H7 (cell line): ENCODE measurements around a stretch of chr3.

GRCh38 chr3:58669709-58670306, 3.2 kb upstream of the FAM3D start:
- RAMPAGE, long total RNA = no peak

DNA sequence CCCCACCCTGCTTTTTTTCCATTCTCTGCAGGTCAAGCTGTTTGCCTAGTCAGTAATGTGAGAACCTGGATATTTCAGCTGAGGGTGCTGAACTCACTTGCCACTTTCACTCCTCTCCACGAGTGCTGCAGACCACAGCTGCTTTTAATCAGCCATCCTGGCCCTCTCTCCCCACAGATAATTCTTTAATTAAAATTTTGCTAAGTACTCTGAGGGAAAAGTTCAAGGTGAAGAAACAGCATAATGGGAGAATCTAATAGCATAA, 150.1 kb downstream of the CFAP20DC start:
- RAMPAGE, long total RNA = no peak

GRCh38 chr3:59051400-59051951, 1.7 kb upstream of the CFAP20DC start:
- RAMPAGE, long total RNA = no peak

DNA sequence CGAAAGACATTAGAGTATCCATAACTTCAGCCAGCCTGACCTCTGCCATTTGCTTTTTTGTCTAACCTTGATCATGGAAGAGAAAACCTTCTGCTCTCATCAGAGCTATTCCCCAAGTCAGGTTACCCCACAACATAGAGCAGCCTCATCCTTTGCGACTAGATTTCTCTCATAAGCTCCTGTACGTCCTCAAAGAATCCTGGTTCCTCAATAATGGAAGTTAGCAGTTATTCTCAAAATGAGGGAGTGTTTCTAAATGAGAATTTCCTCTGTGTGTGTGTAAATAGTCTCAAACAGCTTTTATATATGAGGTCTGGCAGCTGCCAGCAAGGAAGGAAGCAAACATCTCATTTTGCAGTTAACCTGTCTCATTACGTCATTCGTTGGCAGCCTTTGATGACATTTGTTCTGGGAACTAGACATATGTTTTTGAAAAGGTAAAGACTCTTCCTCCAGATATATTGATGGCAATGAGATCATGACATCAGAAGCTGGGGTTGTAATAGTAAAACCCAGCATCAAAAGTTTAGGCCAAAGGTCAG, 386.2 kb upstream of the CFAP20DC start:
- RAMPAGE, long total RNA = no peak

DNA sequence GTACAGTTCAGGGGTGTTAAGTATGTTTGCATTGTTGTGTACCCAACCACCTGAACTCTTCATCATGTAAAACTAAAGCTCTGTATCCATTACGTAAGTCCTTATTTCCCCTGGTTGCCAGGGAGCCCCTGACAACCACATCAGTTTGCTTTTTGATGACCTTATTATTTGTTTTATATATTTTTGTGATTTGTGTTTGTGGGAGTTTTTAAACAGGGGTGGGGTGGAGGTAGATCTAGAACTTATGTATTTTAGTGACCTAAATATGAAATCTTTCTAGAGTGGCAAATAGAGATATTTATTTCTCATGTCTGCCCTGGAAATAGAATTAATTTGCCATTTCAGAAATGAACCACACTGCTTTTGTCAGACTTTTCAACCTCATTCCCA, 402.6 kb upstream of the CFAP20DC start:
- RAMPAGE, long total RNA = no peak

DNA sequence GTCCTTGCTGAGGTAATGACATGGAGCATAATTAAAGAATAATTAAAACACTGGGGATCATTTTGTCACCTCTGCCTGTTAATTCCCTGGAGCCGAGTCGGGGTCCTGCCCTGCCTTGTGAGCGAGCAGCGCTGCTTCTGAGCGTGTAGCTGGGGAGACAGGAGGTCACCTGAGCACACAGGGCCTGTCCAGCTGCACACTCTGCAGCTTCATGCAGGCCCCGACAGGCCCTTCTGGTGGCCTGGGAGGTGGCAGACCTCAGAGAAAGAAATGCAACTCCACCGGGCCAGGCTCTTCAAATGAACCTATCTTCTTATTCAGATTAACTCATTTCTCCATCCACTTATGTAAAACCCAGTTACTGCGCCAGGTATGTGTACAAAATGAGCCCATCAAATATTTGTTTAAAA, 628.2 kb upstream of the CFAP20DC start:
- RAMPAGE, long total RNA = no peak

GRCh38 chr3:59758954-59759418, 709.2 kb upstream of the CFAP20DC start:
- RAMPAGE, long total RNA = no peak

GRCh38 chr3:59808802-59809468, 759.1 kb upstream of the CFAP20DC start:
- RAMPAGE, long total RNA = no peak

GRCh38 chr3:60010291-60010663, 960.5 kb upstream of the CFAP20DC start:
- RAMPAGE, long total RNA = no peak

GRCh38 chr3:60370682-60371499, 880.4 kb downstream of the FHIT start:
- RAMPAGE, long total RNA = no peak

DNA sequence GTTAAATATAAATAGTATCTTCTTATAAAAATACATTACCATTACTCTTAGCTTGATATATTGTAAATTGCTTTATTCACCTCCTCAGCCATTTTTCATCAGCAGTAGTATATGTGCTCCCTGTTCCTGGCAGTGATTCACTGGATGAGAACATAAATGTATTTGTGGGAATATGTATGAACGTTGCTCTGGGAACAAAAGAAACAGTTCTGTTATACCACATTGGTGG, 284.3 kb downstream of the FHIT start:
- RAMPAGE, long total RNA = no peak

GRCh38 chr3:61585943-61586694, 24.7 kb downstream of the PTPRG start:
- RAMPAGE, long total RNA = no peak

- RAMPAGE, long total RNA = no peak
Measured at GRCh38 chr3:61596874-61597665, 35.7 kb downstream of the PTPRG start.

GRCh38 chr3:61750600-61751704, 189.6 kb downstream of the PTPRG start:
- RAMPAGE, long total RNA = no peak

DNA sequence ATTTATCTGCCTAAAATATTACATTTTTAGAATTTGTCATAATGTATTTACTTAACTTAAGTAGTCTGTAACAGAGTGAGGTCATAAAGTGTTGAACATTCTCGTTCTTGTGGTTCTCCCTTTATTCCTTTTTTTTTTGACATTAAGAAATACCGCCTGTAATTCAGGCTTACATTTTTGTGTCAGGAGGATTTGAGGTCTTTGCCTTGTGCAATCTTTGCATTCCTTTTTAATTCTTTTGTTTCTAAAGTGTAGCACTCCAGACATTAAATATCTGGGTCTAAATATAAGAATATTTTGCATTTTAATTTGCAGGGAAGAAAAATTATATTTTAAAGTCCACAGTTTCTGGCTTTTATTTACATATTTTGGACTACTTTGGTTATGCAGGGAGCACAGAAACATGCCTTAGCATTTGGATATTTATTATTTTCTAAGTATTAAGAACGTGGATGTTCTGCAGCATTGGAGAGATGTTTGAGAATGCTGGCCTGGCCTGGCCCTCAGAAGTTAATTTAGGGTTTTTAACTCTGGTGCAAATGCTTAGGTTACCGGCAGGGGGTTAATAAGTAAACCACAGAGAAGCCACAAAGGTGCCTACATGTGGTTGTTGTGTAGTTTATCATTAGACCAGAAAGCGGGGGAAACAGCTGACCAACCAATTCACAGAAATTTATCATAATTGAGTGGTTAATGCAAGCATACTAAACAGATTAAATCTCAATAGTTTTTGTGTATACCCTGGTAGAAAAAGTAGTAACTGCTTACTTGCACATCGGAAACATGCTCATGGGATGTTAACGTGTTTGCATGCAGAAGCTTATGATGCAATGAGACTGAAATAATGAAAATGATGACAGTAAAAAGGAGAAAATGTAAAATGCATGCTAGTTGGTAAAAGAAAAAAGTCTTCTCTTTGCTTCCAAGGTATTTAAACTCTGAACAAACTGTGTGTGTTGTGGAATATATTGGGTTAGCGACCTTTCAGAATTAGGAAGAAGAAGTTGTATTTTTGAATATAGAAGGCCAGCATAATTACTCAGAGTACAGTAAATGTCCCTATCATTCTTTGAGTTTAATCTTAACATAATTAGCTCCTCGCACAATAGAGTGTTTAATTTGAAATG, 315.9 kb downstream of the PTPRG start:
- RAMPAGE, long total RNA = no peak

DNA sequence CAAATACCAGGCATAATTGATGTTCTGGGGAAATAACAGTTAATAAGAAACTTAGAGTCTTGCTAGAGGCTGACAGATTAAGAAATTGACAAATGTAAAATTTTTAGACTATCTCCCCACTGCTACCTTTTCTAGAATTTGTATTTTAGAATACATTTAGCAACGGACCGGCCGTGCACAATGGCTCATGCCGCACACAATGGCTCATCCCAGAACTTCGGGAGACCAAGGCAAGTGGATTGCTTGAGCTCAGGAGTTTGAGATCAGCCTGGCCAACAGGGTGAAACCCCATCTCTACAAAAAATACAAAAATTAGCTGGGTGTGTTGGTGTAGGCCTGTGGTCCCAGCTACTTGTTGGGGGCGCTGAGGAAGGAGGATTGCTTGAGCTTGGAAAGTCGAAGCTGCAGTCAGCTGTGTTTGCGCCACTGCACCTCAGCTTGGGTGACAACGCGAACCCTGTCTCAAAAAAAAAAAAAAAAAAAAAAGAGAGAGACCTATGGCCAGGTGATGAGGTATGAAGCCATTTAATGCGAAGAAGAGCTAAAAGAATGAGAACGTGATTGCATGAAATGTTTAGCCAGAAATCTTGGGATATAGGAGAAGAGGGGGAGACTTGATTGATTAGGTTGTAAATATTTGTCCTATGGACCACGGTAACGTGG, 318.9 kb downstream of the PTPRG start:
- RAMPAGE, long total RNA = no peak

GRCh38 chr3:61923975-61924587, 362.7 kb downstream of the PTPRG start:
- RAMPAGE, long total RNA = no peak

DNA sequence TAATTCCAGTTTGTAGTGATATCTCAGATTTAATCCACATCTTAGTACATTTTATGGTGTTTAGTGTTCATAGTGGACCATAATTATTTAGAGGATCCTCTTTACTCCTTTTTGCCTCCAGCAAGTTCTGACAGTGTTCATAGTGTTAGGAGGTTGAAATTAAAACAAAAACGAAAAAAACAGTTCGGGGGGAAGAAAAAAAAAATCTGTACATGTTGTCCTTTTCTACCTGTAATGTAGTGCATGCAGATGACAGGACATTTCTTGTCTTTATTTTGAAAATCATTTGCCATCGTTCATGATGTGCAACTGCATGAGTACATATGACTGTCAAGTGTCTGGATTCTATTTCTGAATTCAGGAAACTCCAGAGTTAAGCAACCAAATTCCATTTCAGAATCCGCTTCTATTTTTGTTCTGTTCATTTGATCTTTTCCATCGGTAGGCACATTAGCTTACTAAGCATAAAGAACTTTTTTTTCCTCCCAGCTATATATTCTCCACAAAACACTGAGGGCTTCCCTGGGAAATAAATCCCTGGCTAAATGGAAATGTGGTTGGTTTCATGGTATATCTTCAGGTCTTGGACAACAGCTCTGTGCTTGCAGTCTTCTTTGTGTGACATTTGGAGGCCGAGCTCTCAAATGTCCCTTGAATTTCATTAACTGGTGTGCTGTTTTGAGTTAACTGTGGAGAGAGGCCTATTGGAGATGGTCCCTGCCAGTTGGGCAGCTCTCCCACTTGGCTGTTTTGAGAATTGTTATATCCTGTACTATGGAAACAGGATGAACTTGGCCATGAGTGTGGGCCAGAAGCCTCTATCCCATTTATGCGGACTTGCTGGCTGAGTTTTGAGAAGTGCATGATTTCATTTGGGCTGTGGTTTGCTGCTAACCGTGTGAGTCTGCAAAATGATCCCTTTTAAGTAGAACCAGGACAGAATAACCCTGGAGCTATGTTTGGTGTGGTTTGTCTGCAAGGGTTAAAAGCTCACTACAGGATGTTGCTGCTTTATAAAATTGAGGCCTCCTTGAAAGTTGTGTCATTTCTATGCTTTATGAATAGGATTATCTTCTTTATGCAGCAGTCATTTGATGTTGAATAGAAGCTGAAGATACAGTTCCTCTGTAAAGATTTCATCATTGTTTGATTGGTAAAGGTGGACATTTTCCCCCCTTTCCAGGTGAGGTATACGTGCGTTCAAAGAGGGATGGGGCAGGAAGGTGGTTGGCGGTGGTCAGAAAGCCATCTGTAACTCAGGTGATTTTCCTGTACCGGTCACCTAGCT, 365.8 kb downstream of the PTPRG start:
- RAMPAGE, long total RNA = no peak

- RAMPAGE, long total RNA = no peak
Measured at GRCh38 chr3:61989475-61989851, 329.4 kb upstream of the C3orf14 start.

GRCh38 chr3:62094845-62095201, 224.0 kb upstream of the C3orf14 start:
- RAMPAGE, long total RNA = no peak